Bronchus fibroblast of lung (primary cell): ENCODE measurements around a stretch of chr5.

DNA sequence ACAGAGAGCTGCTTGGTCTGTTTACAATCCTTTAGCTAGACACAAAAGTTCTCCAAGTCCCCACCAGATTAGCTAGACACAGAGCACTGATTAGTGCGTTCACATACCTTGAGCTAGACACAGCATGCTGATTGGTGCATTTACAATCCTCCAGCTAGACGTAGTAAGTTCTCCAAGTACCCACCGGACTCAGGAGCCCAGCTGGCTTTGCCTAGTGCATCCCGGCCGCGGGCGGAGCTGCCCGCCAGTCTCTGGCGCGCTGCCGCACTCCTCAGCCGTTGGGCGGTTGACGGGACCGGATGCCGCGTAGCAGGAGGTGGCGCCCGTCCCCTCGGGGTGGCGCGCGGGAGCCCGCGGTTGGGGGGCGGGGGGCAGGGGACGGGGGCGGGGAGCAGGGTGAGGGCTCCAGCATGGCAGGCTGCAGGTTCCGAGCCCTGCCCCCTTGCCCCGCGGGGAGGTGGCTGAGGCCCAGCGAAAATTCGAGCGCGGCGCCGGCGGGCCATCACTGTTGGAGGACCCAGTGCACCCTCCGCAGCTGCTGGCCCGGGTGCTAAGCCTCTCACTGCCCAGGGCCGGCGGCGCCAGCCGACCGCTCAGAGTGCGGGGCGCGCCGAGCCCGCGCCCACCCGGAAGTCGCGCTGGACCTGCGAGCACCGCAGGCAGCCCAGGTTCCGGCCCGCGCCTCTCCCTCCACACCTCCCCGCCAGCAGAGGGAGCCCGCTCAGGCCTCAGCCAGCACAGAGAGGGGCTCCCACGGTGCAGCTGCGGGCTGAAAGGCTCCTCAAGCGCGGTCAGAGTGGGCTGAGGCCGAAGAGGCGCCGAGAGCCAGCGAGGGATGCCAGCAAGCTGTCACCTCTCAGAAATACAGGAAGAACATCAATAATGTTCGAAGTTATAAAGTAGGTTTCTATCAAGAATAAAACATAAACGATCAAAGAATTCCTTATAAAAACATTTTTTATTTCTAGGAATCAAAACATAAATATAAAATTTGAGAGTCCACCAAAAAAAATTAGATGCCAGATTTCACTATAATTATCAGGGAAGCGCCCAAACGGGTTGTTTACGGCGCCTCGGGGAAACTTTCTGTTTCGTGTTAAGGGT is 201.8 kb upstream of the C1QTNF3 start:
- RAMPAGE, long total RNA = no peak

DNA sequence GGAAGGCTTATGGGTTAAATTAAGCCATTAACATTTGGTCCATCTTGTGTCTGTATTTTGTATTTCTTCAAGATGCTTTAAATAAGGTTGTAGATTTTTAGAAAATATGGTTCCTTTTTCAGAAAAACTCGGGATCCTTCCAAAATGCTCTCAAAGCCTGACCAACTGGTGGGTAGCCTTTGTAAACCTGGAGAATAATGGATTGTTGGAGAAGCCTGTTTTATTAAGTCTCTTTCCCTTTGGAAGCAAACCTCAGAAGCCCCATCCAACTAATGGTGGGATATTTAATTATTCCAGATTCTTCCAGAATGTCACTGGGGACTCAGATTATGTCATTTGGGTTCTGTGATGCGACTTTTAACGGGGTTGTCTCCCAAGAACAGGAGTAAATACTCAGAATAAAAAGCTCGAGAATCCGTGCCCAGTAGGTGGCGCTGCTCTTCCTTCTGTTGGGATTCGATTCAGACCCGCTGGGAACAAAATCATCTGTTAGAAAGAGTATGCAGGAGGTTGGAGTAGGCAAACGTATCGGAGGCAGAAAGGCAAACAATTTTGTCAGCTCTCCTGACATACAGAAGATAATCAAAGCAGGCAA is 170.1 kb upstream of the RAI14 start:
- RAMPAGE, long total RNA = no peak

DNA sequence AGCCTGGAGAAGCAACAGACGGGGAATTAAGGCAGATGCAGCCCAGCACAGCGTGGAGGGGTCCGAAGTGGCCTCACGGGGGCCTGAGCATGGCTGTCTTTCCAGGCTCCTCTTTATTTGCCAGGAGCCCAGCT is 1.1 kb downstream of the RAI14 start:
- RAMPAGE, long total RNA = no peak

DNA sequence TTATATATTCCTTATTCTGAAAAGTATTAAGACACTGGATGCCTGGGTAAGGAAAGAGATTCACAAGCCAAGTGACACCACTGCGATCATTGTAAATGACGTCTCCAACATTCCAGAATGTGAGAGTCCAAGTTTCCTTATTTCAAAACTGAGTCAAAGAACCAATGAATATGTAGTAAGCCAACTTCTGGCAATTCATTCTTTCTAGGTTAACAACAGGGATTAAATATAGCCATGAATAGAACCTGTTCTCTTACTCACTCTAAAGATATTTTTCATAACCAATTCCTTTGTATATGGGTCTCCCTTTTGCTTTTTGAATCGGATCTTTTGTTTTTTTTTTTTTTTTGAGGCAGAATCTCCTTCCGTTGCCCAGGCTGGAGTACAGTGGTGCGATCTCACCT is 18.1 kb downstream of the RAI14 start:
- RAMPAGE, long total RNA = no peak

- RAMPAGE, long total RNA = no peak
Observed at GRCh38 chr5:34935482-34936040, 6.2 kb downstream of the DNAJC21 start.

GRCh38 chr5:35048889-35049298 is 1.1 kb upstream of the AGXT2 start:
- RAMPAGE, long total RNA = no peak

- RAMPAGE, long total RNA = no peak
Observed at GRCh38 chr5:35134152-35134699, 86.5 kb upstream of the AGXT2 start.

- RAMPAGE, long total RNA = no peak
Observed at GRCh38 chr5:35172528-35172818, 57.8 kb downstream of the PRLR start.

- RAMPAGE, long total RNA = no peak
Observed at GRCh38 chr5:35194979-35196070, 35.0 kb downstream of the PRLR start.

- RAMPAGE, long total RNA = no peak
Observed at GRCh38 chr5:35404849-35405419, 174.6 kb upstream of the PRLR start.

DNA sequence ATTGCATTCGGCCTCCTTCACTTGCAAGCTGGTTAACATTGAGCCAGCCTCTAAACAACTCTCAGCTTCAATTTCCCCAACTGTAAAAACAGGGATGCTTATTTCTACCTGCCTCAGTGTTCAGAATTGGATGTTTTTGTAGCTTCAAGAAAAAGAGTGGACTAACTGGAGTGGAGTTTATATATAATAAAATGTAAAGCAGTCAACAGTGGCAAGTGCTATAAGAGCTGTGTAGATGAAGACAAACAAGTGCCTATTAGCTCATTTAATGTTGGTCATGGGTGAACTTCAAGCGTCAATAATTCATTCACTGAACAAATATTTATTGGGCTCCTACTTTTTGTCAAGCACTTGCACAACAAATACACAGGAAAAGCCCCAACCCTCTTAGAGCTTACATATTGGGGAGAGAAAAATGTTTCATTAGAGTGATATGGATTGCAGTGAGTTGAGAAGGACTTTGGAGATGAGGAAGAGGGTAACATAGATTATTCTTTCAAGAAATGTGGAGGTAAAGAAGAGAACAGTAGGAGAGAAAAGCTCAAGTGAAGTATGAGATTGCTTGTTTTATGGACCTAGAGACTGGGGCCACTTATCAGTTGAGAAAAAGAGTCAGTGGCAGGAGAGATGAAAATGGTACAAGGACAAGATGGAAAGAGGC is 25.4 kb downstream of the SPEF2 start:
- RAMPAGE, long total RNA = no peak

- RAMPAGE, long total RNA = no peak
Observed at GRCh38 chr5:35803920-35804526, 52.7 kb upstream of the IL7R start.

DNA sequence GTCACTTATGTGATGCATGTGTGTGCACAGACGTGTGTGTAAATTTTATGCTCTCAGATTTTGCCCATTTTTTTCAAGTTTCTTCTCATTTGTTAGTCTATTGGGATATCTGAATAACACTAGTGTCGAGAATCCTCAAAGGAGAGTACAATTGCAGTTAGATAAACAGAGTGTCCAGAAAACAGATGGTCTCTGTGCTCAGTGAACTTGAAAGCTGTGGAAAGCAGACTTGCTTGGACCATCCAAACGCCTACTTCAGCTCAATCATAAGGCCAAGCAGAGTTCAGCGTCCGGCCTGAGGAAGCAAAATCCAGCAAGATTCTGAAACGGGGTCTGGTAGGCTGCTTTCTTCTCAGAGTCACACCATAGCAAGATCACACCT is 35.8 kb upstream of the UGT3A1 start:
- RAMPAGE, long total RNA = no peak

- RAMPAGE, long total RNA = no peak
Observed at GRCh38 chr5:36160662-36160882, 8.7 kb downstream of the SKP2 start.

GRCh38 chr5:36300479-36301071 is 1.1 kb downstream of the RANBP3L start:
- RAMPAGE, long total RNA = no peak

DNA sequence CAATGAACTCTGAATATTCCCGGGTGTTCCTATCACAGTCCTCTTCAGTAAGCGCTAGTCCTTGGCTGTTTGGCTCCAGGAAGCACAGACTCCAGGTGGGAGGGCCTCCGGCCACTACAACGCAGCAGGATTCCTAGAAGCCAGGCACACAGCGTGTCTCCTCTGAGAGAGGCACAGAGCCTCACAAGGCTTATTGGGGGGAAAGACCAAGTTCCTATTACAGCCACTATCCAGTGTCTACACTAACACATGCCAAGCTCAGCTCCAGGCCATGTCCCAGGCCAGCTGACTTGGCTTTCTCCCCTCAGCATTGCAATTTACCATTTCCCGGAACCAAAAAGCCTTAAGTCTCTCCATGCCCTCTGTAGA is 84.6 kb upstream of the SLC1A3 start:
- RAMPAGE, long total RNA = no peak

DNA sequence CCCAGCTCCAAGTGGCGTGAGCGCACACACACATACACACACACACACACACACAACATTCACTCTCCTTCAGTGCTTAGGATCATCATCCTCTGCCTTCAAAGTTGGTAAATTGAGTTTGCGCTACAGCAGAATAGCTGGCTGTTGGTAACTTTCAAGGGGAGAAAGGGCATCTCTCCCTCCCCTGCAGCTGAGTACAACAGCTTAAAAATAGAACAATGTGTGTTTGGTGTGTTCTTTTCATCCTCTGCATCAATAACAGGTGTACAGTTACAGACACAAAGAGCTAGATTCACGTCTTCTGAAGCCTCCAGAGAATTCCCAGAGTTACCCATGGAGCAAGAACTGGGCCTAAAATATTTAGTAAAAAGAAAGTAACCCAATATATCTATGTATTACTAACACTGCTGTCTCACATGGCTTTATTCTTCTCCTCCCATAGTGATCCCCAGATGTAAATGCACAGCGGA is 45.9 kb downstream of the SLC1A3 start:
- RAMPAGE, long total RNA = no peak

- RAMPAGE, long total RNA = no peak
Observed at GRCh38 chr5:36670618-36671293, 64.3 kb downstream of the SLC1A3 start.

- RAMPAGE, long total RNA = no peak
Observed at GRCh38 chr5:36874994-36875751, 1.4 kb upstream of the NIPBL start.

- RAMPAGE, long total RNA = no peak
Observed at GRCh38 chr5:36997408-36998197, 121.0 kb downstream of the NIPBL start.